ENCODE measurements around the genes NUDCD2, SLIT3 and FOXI1.

DNA sequence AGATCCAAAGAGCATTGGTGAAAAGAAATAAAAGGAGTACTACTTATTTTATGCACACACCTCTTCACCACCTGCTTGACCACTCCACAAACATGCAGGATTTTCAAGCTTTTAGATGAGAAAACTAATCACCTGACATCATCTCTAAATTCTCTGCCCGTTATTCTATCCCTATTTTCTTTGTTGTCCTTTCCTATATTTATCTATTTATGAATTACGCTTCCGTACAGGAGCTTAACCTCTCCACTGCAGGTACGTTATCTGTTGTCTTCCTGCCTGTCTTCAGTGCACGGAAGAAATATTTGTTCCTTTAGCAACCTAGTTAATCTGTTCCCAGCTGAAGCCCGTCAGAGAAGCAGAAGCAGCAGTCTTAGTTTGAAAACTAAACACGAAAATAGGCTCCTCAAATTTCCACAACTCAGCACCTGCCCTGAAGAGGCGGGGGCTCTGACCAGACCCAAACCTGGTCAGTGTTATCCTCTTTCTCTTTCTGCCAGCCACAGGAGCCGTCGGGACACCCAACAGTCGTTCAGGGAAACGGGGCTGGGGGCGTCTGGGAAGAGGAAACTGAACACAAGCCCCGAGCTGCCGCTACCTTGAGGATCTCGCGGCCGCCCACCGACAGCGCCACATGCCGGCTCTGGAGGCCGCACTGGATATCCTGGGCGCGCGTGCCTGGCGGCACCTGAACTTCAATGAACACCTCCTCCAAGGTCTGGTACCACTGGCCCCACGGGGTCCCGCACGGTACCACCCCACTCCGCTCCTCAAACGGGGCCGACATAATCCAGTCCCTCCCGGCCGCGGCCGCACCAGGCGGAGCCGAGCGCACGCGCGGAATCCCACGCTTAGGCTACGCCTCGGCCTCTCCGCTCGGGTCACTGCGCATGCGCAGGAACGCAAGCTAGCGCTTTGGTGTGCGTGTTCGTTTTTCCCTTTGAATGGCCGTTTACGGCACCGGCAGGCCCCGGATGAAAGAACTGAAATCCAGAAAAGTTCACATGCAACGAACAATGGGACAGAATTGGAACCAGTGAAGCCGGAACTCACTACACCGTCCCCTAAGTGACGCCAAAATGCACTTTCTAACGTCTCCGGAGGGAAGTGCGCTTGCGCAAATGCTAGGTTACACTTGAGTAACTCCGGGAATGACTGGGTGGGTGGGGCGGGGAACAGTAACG, at the start of gene NUDCD2:
Gene NUDCD2 (minus strand): TSS at position 836 of the 1,181 bp plus-strand sequence.
- PRO-cap, result unidirectional peak, minus-strand start at position 811 of the sequence; bidirectional peak, plus-strand start outside the sequence, minus-strand start at position 1,106 of the sequence
- RAMPAGE, long total RNA, 2 experiments, result start-site peak on the minus strand in 2 of 2 experiments, centred at positions 822 to 843 of the sequence, 422 to 719 reads per replicate

- PRO-cap, result no peak
- RAMPAGE, long total RNA, 2 experiments, result no peak in any of the 2 experiments
These were observed 654.0 kb upstream of the TENM2 start for GRCh38 chr5:166324837-166325242.

DNA sequence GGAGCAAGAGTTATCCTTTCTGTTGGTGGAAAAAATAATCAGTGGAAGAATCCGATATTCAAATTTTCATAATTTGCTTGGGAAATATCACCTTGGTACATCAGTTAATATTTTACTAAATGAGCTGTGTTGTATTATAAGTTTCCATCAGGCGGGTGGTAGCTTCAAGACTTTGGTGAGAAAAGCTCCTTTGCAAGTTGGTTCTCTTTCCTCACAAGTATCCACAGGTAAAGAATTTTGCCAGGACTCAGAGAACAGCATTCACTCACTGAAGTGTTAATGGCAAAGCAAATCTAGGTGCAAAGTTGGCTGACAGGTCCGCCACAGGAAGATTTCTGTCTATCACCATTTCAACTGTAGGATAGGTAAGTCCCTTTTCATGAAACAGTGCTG, 436.0 kb downstream of the TENM2 start:
- PRO-cap, result no peak
- RAMPAGE, long total RNA, 2 experiments, result no peak in any of the 2 experiments

GRCh38 chr5:167645543-167645892, 645.9 kb upstream of the WWC1 start:
- PRO-cap, result no peak
- RAMPAGE, long total RNA, 2 experiments, result no peak in any of the 2 experiments

- PRO-cap, result no peak
- RAMPAGE, long total RNA, 2 experiments, result no peak in any of the 2 experiments
These were observed 126.0 kb upstream of the WWC1 start for GRCh38 chr5:168165203-168166106.

DNA sequence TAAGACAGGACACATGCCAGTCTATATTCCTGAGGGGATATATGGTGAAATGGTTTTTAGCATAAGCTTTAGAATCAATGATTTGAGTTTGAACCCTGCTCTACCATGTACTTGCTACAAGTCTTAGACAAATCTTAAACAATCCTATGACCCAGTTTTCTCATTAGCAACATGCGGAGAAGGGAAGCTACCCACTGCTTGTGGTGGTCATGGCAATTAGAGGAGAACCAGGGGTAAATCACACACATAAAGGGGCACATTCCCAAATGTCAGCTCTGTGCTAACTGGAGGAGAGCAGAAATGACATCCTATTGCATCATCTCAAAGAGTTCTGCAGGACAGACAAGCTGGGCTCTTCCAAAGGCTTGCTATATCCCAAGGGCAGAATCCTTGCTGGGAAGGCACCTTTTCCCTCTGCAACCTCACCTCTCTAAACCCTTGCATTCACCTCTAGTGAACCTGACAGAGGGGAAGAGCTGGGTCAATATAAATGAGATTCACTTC, 17.1 kb upstream of the WWC1 start:
- PRO-cap, result no peak
- RAMPAGE, long total RNA, 2 experiments, result no peak in any of the 2 experiments

DNA sequence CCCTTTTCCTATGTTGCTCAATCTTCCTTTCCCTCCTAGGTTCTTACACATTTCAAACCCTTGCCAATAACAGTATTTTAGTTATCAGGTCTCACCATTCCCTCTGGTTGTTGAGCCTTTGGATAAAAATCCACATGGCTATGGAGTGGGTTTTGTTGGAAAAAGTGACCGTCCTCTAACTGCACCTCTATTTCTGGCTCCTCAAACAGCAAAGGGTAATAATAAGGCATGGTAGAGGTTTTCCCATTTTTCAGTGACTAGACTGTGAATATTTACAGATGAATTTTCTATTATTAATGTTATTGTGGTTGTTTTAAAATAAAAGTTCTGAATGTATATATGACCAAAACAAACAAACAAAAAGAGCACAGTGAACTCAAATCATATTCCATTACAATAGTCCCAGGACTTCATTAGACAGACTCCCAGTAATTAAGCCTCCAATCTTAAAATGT, 22.7 kb downstream of the PANK3 start:
- PRO-cap, result no peak
- RAMPAGE, long total RNA, 2 experiments, result no peak in any of the 2 experiments

DNA sequence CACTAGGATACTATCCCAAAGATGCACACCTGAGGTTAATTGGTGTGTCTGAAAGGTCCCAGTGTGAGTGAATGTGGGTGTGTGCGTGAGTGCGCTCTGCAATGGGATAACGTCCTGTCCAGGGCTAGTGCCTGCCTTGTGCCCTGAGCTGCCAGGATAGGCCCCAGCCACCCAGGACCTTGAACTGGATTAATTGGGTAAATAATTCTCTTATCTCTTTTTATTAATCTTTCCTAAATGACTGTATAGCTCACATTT, 11.5 kb upstream of the PANK3 start:
- PRO-cap, result no peak
- RAMPAGE, long total RNA, 2 experiments, result no peak in any of the 2 experiments

DNA sequence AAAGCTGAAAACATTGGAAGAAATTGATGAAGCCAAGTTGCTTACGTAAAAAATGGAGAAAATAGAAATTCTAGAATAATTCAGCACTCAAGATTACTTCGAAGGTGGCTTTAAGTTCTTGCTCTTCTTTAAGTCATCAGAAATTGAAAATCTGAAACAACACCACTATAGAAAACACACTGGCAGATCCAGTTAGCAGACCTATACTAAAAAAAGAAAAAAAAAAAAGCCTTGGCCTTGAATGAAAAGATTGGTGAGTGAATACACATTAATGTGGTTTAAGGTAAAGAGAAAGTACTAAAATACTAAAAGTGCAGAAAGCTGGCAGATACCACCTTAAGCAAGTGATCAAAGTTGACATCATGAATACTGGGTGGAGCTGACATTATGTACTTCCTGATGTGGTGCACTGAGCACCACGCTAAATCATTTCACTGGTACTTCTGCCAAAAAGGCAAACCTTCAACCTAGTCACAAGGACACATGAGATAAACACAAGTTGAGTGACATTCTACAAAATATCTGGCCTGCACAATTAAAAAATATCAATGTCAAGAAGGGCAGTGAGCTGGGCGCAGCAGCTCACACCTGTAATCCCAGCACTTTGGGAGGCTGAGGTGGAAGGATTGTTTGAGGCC, 33.7 kb upstream of the PANK3 start:
- PRO-cap, result no peak
- RAMPAGE, long total RNA, 2 experiments, result no peak in any of the 2 experiments

DNA sequence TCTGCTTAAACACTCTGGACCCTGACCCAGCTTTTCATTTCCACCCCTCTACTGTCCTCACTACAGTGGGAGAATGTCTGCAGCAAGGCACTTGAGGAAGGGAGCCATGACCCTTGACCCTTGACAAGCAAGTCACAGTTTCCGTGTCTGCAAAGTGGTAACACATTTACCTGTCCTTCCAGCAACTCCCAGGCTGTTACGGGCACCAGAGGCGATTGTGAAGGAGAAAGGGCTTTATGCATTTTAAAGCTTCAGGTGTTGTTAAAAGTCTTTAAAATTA, 88.3 kb upstream of the PANK3 start:
- PRO-cap, result no peak
- RAMPAGE, long total RNA, 2 experiments, result no peak in any of the 2 experiments

DNA sequence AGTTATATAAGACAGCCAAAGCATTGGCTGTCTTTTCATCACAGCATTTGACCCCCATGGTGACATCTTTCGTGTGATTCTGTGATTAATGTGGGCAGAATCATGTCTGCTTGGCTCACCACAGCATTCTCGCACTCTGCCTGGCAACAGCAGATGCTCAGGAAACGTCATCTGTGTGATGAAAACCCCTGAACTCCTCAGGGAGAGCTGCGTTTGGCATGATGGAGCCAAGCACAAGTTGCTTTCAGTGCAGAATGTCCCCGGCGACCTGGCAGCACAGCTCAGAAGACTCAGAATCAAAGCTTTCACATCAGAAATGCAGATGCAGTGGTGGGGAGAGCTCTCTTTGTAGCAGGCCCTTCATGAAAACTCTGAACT, 155.5 kb upstream of the PANK3 start:
- PRO-cap, result unidirectional peak, plus-strand start at position 247 of the sequence
- RAMPAGE, long total RNA, 2 experiments, result no peak in any of the 2 experiments

- PRO-cap, result bidirectional peak, plus-strand start at chr5:169301050, minus-strand start at chr5:169300819; bidirectional peak, plus-strand start at chr5:169301271, minus-strand start at chr5:169301136
- RAMPAGE, long total RNA, 2 experiments, result no peak in any of the 2 experiments
These were observed at the start of gene SLIT3 for GRCh38 chr5:169300747-169301498. Gene SLIT3, minus strand, starts transcription at chr5:169301139.

DNA sequence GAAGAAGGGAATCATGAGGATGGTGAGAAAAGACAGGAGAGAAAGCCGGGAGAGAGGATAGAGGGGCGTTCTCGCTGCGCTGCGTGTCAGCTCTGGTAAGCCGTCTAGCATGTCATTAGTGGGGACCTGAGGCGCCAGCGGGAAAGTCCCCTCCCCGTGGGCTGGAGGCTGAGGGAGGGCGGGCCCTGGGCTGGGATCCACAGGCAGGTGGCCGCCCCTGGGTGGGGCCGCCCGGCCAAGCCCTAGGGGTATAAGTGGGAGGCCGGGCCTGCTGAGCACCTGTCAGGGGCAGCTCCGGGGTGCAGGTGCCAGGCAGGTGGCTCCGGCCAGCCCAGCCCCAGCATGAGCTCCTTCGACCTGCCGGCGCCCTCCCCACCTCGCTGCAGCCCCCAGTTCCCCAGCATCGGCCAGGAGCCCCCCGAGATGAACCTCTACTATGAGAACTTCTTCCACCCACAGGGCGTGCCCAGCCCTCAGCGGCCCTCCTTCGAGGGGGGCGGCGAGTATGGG, at the start of gene FOXI1:
Gene FOXI1 (plus strand): TSS at position 282 of the 510 bp plus-strand sequence.
- PRO-cap, result unidirectional peak, plus-strand start at position 282 of the sequence
- RAMPAGE, long total RNA, 2 experiments, result start-site peak on the plus strand in 1 of 2 experiments, centred at position 280 of the sequence, 10 reads per replicate

GRCh38 chr5:170244361-170244869, 11.6 kb downstream of the C5orf58 start:
- PRO-cap, result no peak
- RAMPAGE, long total RNA, 2 experiments, result no peak in any of the 2 experiments

DNA sequence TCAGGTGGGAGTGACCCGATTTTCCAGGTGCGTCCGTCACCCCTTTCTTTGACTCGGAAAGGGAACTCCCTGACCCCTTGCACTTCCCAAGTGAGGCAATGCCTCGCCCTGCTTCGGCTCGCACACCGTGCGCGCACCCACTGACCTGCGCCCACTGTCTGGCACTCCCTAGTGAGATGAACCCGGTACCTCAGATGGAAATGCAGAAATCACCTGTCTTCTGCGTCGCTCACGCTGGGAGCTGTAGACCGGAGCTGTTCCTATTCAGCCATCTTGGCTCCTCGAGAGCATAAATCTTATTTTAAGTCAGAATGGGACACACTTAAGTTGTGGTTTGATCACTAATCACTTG, 12.7 kb downstream of the C5orf58 start:
- PRO-cap, result no peak
- RAMPAGE, long total RNA, 2 experiments, result no peak in any of the 2 experiments

- PRO-cap, result no peak
- RAMPAGE, long total RNA, 2 experiments, result no peak in any of the 2 experiments
These were observed 5.1 kb downstream of the LCP2 start for GRCh38 chr5:170292325-170293053.

DNA sequence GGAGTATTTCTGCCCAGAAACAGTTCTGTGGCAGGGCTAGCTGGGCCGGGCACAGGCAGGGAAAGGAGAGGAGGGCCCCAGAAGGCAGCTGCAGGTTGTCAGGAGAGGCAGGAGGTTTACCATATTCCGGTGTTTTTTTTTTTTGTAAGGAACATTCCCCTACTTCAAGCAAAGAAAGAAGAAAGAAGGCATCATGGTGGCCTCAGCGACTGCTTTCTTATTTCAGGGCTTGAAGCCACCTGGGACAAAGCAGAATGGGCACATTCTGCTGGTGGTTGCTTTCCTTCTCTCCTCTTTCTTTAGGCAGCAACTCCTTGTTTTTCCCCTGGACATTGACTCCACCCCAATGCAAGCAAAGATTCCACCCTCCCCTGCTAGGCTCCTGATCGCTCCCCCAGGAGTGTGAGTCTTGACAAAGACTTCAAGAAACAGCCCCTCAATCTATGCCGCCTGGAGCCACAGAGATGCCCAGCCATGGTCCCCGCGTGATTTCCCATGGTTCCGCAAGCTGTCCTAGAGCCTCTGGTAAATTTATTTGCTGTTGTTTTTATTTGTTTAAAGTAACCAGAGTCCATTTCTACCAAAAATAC, 2.5 kb downstream of the KCNMB1 start:
- PRO-cap, result no peak
- RAMPAGE, long total RNA, 2 experiments, result no peak in any of the 2 experiments

- PRO-cap, result no peak
- RAMPAGE, long total RNA, 2 experiments, result no peak in any of the 2 experiments
These were observed 37.9 kb upstream of the GABRP start for GRCh38 chr5:170745481-170746152.

GRCh38 chr5:170767395-170768091, 16.0 kb upstream of the GABRP start:
- PRO-cap, result no peak
- RAMPAGE, long total RNA, 2 experiments, result no peak in any of the 2 experiments

- PRO-cap, result no peak
- RAMPAGE, long total RNA, 2 experiments, result no peak in any of the 2 experiments
These were observed 3.8 kb downstream of the NPM1 start for GRCh38 chr5:171391062-171392283.

Data from lower leg skin (tissue), 2 donors.